ENCODE measurements around a stretch of chr6.

DNA sequence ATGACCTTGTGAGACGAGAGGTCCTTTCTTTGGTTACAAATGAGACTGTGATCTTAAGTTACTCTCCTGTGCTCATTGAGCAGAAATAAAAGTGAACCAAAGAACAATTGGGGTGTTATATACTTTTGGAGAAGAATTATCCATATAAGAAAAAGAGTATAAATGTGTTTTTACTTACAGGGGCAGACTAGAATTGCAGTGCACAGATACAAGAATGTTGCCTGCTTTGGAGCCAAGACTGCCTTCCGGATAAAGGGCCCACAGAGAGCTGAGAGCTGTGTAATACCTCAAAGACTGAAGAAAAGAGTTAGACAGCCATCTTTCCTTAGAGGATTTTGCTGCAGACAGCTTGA lies 1235.4 kb upstream of the CITED2 start:
- PRO-cap, result no peak

- PRO-cap, result no peak
These were observed 920.4 kb upstream of the GJE1 start for GRCh38 chr6:141212226-141212837.

DNA sequence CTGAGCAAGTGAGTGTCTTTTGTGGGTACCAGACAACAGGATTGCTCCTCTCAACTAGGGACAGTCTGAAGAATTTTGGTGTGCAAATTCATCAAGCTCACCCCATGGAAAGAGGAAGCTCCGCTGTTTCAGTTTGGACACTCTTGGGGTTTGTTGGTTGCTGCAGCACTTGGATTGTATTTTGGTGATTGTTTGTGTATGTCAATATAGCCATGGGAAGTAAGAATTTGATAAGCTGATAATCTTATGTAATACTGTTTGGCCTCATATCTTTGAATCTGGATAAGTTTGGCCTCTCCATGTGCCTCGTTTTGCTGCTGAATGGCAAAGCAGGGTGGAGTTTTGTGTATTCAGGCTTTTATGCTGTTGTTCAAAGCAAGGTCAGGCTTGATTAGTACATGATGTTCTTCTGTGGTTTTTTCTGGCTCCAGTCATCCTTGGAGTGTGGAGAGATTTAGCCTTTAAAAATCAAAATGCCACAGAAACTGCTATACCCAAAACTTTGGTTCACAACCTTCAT lies 729.0 kb upstream of the GJE1 start:
- PRO-cap, result no peak

GRCh38 chr6:141552437-141553056 lies 580.2 kb upstream of the GJE1 start:
- PRO-cap, result no peak

GRCh38 chr6:142845600-142846468 lies 99.1 kb downstream of the HIVEP2 start:
- PRO-cap, result bidirectional peak, plus-strand start at chr6:142846028, minus-strand start at chr6:142845977; unidirectional peak, minus-strand start at chr6:142846059

DNA sequence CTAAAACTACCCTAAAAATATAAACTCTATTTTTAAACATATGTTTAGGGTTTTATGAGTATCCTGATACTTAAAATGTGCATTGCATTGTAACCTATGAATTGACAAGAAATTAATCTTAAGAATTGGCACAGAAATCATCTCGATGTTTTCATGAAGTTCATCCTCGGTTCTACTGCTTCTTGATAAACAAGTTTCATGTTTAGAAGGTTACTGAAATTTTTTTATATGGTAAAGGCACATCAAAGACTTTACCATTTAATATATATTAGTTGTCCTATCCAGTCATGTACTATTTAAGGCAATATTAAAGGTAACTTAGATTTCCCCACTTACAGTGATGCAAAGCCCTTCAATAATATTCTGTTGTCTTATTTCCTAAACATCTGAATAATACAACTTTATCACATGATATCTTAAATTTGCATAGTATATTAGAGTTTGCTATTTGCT lies 16.7 kb downstream of the HIVEP2 start:
- PRO-cap, result no peak

DNA sequence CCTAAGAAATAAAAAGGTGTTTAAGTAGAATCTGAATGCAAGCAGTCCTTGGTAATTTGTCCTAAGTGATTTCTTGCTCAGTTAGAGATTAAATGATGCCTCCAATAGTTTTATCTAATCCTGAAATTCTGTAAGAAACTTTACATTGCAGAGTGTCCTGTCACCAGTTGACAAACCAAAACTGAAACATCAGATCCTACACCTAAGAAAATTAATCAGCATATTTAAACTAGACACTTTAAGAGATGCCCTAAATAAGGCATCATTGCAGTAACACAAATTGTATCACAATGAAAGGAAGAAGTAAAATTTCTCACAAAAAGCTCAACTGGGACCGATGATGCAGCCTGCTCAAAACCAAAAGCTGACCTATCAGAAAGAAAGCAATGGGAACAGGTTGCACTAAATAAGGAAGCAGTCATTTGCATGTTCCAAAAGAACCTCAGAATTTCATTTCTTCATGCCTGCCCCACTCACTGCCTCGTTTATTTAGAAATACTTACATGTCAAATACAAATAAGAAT lies 12.2 kb downstream of the HIVEP2 start:
- PRO-cap, result no peak

DNA sequence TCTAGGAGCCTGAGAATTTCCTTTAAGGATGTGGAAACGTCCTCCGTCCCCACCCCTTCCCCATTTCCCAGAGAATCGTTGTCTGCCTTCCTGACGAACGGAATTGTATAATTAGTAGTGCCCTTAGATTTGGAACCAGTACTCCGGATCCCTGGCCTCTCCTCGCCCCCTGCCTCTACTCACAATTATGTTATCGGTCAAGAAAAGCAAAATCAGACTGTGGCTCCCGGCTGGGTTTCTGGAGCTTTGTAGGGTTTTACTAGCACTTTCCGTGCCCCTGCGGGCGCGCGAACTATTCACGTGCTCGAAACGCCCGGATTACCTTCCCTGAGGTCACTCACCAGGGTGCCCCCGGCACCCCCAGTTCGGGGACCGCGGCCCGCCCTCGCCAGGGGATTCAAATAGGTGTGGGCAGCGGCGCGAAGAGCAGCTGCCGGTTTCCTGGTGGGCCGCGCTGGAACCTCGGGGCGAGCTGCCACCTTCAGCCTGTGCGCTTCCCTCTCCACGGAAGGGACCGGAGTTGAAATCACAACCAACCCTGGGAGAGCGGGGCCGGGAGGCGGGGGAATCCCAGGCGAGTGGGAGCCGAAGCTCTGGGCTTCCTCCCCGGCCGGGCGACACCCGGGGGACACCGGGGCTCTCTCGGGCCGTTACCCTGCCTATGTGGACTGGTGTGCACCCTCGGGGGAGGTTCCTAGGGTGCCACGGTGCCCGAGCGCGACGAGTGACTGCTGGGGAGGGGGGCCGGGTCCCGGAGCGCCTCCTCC lies 1.9 kb upstream of the HIVEP2 start:
- PRO-cap, result bidirectional peak, plus-strand start at position 400 of the sequence, minus-strand start at position 402 of the sequence; bidirectional peak, plus-strand start at position 723 of the sequence, minus-strand start at position 506 of the sequence

- PRO-cap, result no peak
These were observed 1.8 kb upstream of the AIG1 start for GRCh38 chr6:143058681-143059587.

GRCh38 chr6:143060102-143060619 lies 528 bp upstream of the AIG1 start:
- PRO-cap, result unidirectional peak, plus-strand start at chr6:143060184; bidirectional peak, plus-strand start at chr6:143060305, minus-strand start at chr6:143060304

GRCh38 chr6:143396439-143397030 lies 54.0 kb downstream of the ADAT2 start:
- PRO-cap, result no peak

GRCh38 chr6:143536539-143537251 lies 25.2 kb upstream of the FUCA2 start:
- PRO-cap, result unidirectional peak, plus-strand start at chr6:143536639; bidirectional peak, plus-strand start at chr6:143536898, minus-strand start at chr6:143536816

DNA sequence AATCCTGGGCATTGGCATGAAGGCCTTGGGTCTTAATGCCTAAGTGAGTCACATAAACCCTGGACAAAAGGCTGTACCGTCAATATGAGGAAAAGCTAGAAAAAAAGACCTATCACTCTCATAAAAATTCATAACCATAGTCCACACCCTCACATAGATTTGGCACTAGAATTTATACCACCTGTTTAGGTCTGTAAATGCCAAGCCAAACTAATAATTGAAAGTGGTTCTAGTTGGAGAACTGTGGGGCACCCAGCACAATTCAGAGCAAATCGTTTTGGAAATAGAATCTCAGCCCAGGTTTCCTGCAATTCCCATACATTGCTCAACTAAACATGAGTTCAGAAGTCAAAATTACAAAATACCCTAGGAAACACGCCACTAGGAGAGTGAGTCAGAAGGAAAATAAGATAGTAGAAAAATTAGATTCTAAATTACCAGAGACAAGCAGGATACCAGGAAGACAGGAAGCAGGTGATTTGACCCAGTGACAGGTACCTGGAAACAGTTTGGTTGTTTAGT lies 70.5 kb upstream of the FUCA2 start:
- PRO-cap, result no peak

DNA sequence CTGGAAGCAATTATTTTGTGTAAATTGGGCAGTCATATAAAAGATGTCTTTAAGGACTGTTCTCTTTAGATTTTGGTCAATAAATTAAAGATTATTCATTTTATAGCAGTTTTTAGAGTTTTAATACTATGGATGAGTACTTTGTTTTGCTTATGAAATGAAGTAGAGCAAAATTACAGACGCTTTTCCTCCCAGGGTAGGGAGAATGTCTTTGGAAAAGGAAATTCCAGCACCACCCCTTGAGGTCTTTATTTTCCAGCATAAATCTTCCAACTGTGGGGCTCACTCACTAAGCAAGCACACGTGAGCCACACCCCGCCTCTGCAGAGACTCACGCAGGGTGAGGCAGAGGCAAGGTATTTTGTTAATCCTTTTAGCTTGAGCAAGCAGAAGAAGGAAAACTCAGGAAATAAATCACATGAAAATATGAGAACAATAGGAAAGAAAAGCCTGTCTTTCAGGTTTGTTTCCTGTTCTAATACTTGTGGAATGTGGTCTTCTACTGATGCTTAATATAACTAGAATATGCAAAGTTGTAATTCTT lies 4.2 kb upstream of the PHACTR2 start:
- PRO-cap, result no peak

DNA sequence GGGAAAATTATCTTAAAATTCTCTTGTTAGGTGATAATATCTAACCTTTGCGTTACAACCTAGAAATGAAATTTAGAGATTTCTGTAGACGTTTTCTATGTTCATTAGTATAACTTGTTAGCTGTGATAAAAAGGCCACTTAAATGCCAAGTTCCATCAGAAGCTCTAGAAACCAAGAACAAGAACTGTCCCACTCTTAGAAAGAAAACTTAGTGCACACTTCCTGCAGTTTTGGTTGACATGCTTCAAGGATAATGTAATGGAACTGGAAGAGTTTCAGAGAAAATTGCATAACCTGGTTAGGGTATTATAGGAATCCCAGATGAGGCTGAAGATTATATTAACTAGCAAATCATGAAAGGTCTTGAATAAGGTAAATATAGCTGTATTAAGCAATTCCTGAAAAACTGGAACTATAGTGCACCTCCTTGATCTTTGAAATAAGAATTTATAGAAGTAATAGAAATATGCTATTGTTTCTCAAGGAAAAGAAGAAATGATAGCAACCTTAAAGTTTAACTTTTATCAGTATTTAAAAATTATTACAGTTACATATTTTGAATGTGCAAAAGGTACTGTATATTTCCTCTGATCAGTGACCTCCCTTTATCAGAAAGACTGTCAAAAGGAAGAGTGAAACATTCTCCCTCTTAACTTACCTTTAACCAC lies 1.8 kb upstream of the PHACTR2 start:
- PRO-cap, result no peak

DNA sequence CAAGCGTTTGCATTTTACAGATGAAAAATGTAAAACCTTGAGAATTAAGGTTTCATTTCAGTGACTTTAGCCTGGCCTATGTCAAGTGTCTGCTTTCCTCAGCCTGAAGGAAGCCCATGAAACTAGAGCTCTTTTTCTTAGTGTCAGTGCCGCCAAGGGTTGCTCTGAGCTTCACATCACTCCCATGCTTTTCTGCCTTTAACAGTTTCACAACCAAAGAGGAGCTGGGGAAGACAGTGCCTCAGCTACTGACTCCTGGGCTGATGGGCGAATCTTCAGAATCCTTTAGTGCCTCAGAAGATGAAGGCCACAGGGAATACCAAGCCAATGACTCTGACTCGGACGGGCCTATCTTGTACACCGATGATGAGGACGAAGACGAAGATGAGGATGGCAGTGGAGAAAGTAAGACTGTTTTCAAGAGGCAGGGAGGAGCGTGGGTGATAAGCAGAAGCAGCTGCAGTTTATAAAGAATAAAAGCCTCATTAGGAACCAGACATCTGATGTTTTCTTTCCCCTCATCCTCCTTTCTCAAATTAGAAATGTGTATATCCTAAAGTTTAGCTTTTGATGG lies 71.0 kb upstream of the LTV1 start:
- PRO-cap, result no peak

GRCh38 chr6:143844019-143844431 lies 887 bp downstream of the LTV1 start:
- PRO-cap, result no peak

DNA sequence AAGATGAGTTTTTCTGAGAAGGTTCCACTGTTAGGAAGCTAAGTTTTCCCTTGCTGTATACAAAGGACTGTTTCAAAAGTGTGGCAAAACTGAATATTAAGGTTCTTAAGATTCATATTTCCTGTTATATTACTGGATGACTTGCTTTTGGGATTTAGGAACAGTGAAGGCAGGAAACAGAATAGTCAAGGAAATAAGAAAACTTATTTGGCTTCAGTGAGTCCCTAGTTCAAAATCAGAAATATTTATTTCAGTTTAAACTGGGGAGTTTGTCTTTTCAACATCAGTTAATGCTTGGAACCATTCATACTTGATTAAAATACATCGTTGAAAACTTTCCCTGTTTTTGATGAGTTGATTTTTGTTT lies 298 bp upstream of the ZC2HC1B start:
- PRO-cap, result no peak

DNA sequence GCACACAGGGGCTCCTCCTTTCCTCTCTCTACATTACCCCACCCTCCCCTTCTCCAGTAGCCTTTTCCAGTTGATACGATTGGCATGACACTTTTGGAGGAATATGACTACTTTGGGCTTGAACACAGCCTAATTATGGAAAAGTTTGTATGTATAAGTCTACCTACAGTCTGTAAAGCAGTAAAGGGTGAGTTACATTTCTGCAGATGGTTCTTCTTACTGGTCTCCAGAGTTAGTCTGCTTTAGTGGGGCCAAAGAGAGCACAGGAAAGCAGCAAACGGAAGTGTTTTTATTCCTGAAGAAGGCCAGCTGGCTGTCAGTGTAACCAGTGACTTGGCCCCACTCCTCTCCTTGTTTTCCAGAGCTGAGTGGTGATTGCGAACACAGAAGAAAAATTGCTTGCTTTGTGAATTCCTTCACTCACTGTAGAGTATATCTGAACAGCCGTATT lies 37.5 kb downstream of the ZC2HC1B start:
- PRO-cap, result no peak

- PRO-cap, result bidirectional peak, plus-strand start at chr6:144216261, minus-strand start at chr6:144216239; bidirectional peak, plus-strand start at chr6:144216464, minus-strand start at chr6:144216474; unidirectional peak, minus-strand start at chr6:144216800
These were observed 65.9 kb downstream of the STX11 start for GRCh38 chr6:144215762-144217094.